ENCODE data around the gene RASL11A.

DNA sequence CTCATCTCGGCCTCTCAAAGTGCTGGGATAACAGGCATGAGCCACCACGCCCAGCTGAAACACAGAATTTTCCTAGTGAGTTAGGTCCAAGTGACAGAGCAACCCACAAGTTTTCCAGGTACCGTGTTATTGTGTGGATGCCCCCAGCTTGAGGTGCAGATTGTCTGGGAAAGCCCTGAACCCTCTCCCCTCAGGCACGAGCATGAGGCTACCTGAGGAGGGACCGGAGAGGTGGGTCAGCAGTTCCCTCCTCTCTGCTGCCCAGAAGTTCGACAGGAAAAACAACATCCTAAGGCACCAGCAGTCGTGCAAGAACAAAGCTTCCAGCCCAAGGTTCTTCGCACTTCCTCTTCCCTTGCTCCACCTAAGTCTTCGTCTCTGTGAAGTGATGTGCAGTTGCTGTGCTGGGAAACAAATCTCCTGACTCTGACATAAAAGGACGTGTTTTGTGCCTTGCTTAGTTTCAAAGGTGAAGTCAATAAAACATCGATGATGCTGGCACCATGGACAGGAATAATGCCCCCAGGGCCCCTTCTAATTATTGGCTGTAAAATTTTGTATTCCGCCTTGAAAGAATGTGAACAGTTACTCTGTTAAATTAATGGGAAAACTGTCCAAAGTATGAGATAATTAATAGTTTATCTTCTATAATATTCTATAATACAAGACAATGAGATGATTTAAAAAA, 173.3 kb downstream of the USP12 start:
- PRO-cap = no peak
- RAMPAGE, long total RNA, 4 experiments = no peak in any of the 4 experiments

GRCh38 chr13:27089660-27090383, 81.8 kb downstream of the USP12 start:
- PRO-cap = no peak
- RAMPAGE, long total RNA, 4 experiments = start-site peak on the minus strand in 1 of 4 experiments, at chr13:27089908-27090317 at its widest, 7 reads per replicate

GRCh38 chr13:27125139-27125658, 46.4 kb downstream of the USP12 start:
- PRO-cap = no peak
- RAMPAGE, long total RNA, 4 experiments = no peak in any of the 4 experiments

- PRO-cap = no peak
- RAMPAGE, long total RNA, 4 experiments = no peak in any of the 4 experiments
Observed at GRCh38 chr13:27163031-27164175, 8.2 kb downstream of the USP12 start.

GRCh38 chr13:27183671-27184429, 12.2 kb upstream of the USP12 start:
- PRO-cap = no peak
- RAMPAGE, long total RNA, 4 experiments = no peak in any of the 4 experiments

GRCh38 chr13:27253109-27254049, 2.0 kb downstream of the RPL21 start:
- PRO-cap = no peak
- RAMPAGE, long total RNA, 4 experiments = no peak in any of the 4 experiments

DNA sequence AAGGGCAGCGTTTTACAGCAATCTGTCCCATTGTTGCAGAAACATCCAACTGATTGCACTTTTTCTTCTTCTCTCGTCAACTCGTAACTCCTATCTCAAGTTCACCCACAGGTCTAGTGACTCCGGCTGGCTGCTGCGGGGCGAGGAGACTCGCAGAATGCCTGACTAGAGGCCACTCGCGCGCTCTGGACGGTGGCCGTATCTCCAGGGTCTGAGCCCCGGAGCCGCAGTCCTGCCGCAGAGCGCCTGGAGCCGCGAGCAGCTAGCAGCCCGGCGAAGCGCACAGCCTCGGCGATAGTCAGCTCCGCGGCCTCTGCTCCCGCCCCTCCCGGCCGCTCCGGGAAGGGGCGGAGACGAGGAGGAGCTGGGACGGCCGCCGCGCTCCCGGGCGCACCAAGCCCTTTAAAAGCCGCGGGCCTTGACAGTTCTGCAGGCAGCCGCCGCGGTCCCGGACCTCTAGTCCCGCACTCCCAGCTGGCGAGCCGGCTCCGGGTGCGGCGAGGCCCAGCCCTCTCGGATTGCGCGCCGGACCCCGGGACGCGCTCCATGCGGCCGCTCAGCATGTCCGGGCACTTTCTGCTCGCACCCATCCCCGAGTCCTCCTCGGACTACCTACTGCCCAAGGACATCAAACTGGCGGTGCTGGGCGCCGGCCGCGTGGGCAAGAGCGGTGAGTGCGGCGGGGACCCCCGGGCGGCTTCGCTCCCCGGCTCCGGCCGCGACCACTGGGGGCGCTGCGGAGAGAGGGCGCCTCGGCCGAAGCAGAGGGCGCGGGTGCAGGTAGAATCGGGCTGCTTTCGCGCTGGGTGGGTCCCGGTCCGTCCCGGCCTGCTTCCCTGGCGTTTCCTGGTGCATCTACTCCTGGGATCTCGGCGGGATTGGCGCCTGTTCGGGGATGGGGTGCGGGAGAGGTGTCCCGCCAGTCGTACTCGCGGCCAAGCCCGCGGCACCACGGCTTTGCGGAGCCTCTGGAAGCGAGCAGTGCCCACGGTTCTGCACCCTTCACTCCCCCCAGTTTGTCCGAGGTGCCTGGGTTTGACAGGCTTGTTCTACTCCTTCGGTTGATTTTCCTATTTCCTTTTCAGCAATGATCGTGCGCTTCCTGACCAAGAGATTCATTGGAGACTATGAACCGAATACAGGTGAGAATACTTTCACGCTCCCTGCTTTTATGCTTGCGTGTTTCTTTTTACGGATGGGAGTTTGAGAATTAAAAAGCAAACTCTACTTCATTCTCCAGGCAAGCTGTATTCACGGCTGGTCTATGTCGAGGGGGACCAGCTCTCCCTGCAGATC, at the start of gene RASL11A:
Gene RASL11A (plus strand): TSS at position 432 of the 1,296 bp plus-strand sequence.
- PRO-cap = bidirectional peak, plus-strand start at position 432 of the sequence, minus-strand start at position 300 of the sequence; bidirectional peak, plus-strand start at position 764 of the sequence, minus-strand start at position 601 of the sequence
- RAMPAGE, long total RNA, 4 experiments = no peak in any of the 4 experiments

DNA sequence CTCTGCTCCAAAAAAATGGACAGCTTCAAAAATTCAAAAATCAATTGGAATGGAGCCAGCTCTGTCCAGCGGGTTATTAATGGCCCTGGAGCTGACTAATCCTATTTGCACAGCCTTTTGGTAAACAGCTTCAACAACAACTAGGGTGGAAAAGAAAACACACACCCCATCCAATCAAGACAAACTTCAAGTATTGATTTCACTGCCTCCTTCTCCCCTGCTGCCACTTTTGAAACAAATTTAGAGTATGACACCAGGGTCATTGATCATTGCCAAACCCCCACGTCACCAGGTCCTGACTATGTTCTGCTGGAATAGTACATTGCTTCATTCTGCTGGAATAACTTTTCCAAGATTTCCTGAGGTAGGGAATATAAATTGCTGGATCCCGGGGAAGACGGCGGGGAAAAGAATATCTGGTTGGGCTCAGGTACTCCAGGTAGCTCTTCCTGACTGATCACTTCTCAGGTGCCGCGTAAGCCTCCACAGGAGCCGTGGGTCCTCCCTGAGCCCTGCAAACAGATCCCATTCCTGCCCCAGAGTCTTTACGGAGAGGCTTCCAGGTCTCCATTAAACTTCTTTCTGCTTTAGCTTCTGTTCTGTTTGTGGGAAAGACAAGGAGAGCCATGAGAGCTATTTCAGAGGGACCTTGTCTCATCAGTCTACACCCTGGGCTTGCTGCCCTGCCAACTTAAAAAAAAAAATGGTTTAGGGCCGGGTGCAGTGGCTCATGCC, 56.7 kb upstream of the GTF3A start:
- PRO-cap = no peak
- RAMPAGE, long total RNA, 4 experiments = no peak in any of the 4 experiments

GRCh38 chr13:27446925-27447646, 3.3 kb downstream of the MTIF3 start:
- PRO-cap = no peak
- RAMPAGE, long total RNA, 4 experiments = no peak in any of the 4 experiments

GRCh38 chr13:27562250-27563009, 57.9 kb downstream of the LNX2 start:
- PRO-cap = no peak
- RAMPAGE, long total RNA, 4 experiments = start-site peak on the minus strand in 1 of 4 experiments, at chr13:27562418-27562742 at its widest, 8 to 10 reads per replicate

- PRO-cap = no peak
- RAMPAGE, long total RNA, 4 experiments = no peak in any of the 4 experiments
Observed at GRCh38 chr13:27744802-27745371, 47.4 kb upstream of the GSX1 start.

GRCh38 chr13:27851082-27852186, 59.2 kb downstream of the GSX1 start:
- PRO-cap = no peak
- RAMPAGE, long total RNA, 4 experiments = no peak in any of the 4 experiments

GRCh38 chr13:27957038-27957306, 12.1 kb downstream of the CDX2 start:
- PRO-cap = unidirectional peak, minus-strand start at chr13:27957203
- RAMPAGE, long total RNA, 4 experiments = no peak in any of the 4 experiments

DNA sequence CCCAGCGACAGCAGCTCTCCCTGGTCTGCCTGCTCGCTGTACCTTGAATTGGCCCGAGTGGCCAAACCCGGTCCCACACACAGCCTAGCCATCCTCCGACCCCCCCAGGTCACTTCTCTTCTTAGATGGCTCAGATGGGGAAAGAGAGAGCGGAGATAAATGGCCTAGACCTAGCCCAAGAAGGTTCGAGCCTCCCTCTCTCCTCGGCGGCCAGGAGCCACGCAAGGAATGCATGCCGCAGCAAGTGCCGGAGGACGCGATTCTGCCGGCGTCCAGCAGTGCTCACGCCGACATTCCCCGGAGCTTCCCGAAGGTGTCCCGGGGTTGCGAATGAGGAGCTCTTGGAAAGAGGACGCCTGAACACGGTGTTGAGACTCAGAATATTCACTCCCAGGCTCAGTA, 1.2 kb downstream of the CDX2 start:
- PRO-cap = no peak
- RAMPAGE, long total RNA, 4 experiments = start-site peak on the minus strand in 1 of 4 experiments, centred at position 85 of the sequence, 14 reads per replicate

DNA sequence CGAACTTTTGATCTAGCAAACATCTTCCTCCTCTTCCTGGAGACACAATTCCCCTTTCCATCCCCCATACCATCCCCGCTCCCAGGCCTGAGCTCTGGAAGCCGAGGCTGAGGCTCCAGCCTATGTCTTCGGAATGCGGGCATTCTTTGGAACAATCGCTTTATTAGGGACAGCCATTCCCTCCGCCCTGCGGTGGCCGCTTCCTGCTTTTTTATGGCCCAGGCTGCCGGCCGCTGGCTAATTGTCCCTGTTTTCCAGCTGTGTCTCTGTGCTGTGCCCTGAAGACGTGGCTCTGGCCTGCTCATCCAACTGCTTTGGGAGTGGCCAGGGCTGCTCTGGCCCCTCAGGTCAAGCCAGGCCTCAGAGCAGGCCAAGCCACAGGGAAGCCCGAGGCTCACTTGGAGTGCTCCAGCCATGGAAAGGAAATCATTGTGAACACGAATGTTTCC, 2.1 kb upstream of the CDX2 start:
- PRO-cap = bidirectional peak, plus-strand start at position 363 of the sequence, minus-strand start at position 135 of the sequence
- RAMPAGE, long total RNA, 4 experiments = no peak in any of the 4 experiments

DNA sequence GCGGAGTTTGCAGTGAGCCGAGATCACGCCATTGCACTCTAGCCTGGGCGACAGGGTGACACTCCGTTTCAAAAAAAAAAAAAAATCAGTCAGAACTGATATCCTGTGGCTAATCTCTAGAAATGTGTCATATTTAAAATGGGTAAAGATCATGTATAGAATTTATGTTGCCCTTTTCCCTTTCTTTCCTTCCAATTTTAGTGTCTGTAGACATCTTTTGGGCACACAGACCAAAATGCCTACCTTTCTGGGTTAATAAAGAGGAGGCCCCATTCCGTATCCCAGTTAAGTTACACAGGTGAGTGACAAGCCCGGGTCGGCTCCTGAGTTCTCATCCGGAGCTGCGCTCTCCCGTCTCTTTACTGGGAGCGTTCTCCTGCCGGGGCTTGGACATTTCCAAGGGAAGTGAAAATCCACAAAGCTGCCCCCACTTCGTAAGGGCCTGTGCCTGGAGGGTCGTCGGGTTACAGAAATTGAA, 6.0 kb upstream of the CDX2 start:
- PRO-cap = unidirectional peak, plus-strand start at position 288 of the sequence
- RAMPAGE, long total RNA, 4 experiments = start-site peak on the plus strand in 3 of 4 experiments, centred at positions 309 to 325 of the sequence, 7 to 24 reads per replicate

DNA sequence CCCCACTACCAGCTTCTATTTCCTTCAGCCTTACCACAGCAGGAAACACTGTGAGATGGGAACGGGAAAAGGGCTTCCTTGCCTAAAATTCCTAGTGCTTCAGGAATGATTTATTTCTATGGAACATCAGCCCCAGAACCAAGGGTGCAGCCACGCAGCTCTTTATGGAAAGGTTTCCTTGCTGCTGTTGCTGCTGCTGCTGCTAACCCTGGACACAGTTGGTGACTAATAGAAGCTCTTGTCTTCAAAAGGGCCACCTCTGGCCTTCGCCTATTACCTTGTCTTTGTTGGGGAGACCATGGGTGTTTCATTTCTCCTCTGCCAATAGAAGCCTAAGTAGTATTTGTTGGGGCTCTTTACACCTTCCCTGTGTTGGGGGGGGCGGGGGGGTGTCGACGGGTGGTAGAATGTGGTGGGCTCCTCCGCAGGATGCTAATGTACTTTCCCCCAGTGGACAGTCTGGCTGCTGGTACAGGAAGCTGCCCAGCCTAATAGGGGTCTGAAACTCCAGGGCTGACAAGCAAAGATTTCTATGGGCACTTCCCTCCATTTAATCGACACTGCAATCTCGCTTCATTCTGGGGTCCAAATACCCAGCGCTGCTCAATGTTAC, 7.7 kb upstream of the CDX2 start:
- PRO-cap = bidirectional peak, plus-strand start at position 457 of the sequence, minus-strand start at position 223 of the sequence
- RAMPAGE, long total RNA, 4 experiments = no peak in any of the 4 experiments

GRCh38 chr13:28184017-28184485, 45.7 kb downstream of the PAN3 start:
- PRO-cap = no peak
- RAMPAGE, long total RNA, 4 experiments = start-site peak on the plus strand in 2 of 4 experiments, at chr13:28184167-28184537 at its widest, 8 to 17 reads per replicate

DNA sequence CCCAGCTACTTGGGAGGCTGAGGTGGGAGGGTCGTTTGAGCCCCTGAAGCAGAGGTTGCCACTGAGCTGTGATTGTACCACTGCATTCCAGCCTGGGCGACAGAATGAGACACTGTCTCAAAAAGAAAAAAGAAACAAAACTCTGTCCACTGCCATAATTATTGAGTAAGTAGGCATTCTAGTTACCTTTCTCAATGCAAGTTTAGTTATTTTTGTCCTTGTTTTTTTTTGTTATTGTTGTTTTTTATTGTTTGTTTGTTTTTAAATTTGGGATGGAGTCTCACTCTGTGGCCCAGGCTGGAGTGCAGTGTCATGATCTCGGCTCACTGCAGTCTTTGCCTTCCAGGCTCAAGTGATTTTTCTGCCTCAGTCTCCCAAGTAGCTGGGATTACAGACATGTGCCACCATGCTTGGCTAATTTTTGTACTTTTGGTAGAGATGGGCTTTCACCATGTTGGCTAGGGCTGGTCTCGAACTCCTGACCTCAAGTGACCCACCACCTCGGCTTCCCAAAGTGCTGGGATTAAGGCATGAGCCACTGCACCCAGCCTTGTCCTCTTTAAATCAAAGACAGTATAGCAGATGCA, 57.0 kb downstream of the PAN3 start:
- PRO-cap = no peak
- RAMPAGE, long total RNA, 4 experiments = no peak in any of the 4 experiments

DNA sequence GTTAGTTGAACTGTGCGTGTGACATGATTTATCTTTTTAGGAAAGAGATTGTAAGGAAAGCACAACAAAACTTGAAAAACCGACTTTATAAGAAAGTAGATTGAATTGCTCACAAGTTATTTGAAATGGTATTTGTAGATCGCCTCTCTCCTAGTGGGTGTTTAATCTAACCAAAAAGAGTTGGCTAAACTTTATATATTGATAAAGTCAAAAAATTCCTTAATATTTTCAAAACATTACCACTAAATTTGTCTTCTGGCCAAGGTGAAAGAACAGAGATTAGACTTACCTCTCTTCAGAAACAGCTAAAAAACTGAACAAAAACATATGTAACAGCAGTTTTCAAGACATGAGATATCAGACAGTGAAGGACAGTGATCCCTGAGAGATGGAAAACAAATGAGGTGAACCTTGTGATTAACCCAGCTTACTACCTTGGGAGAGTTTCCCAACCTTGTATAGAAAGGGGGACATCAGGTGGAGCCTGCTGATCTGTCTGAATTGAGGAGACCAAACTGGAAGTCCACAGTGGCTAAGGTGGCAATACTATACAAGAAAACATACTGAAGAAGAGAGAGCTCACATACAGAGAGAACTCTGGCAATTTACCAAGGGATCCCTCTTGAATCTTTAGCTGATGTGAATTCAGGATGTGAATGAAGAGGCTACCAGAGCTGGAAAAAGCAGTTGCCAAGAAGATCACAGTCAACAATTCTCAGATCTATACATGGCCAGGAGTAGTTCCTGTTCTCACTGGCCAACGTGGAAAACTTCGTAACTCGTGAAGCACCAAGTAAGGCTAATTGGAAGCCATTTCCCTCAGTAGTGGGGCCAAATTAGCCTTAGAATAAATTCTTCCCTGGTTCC, 73.3 kb downstream of the PAN3 start:
- PRO-cap = no peak
- RAMPAGE, long total RNA, 4 experiments = start-site peak on the plus strand in 2 of 4 experiments, centred at positions 314 to 561 of the sequence, 12 to 16 reads per replicate